Melanocyte of skin (primary cell): ENCODE results near the gene PGM1.

GRCh38 chr1:63592999-63593523, at the start of gene PGM1:
Gene PGM1, plus strand, starts transcription at chr1:63593411.
- CAGE, long polyA plus RNA, 2 experiments: no peak in any of the 2 experiments

DNA sequence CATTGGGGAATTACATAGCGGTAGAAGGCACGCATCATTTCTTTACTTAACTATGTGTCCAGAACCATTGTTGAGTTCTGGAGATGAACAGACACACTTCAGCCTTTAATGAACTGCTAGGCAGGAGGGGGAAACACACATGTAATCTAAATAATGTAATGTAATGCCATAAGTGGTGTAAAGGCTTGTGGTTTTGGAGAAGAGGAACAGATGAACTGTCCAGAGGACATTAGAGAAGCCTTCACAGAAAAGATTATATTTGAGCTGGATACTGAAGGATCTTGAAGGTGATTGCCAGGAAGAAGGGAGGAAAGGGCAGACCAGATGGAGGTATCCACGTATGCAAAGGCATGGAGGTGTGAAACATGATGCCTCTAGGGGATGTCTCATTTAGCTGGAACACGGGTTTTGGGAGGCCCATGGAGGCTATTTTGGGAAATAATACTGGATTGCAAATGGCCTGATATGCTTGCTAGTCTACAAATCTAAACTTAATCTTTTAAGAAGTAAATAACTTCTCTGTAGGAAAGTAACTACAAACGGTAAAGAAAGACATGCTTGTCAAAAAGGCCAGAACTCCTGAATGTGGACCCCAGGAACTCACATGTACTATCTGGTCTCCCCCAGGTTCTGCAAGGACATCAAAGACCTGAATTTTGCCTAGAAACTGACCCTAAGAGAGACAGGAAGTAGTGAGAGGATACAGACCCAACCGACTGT, 36.7 kb downstream of the ROR1 start:
- CAGE, long polyA plus RNA, 2 experiments: no peak in any of the 2 experiments

GRCh38 chr1:63816929-63817507, 43.2 kb downstream of the ROR1 start:
- CAGE, long polyA plus RNA, 2 experiments: no peak in any of the 2 experiments

- CAGE, long polyA plus RNA, 2 experiments: no peak in any of the 2 experiments
Measured at GRCh38 chr1:63903529-63904168, 129.8 kb downstream of the ROR1 start.

DNA sequence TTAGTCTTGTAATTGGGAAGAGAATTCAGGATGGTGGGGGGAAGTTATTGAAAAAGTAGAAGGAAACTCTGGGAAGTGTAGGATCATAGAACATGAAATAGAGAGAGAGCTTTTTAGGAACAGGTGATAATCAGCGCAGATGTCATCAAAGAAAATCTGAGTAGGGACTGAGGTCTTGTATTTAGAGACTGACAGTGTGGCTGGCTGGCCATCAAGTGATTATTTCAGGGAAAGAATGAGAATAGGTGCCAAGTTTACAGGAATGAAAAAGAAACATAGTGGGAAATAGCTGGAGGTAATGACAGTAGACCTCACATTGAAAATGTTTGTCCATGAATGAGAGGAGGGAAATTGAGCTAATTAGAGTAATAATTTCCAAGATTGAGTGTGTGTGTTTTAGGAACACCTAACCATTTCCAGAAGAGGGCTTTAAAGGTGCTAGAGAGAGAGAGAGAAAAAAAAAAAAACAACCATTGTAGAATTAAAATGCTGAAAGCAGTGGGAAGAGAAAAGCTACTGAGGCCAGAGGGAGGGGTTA, 120.2 kb upstream of the UBE2U start:
- CAGE, long polyA plus RNA, 2 experiments: no peak in any of the 2 experiments

DNA sequence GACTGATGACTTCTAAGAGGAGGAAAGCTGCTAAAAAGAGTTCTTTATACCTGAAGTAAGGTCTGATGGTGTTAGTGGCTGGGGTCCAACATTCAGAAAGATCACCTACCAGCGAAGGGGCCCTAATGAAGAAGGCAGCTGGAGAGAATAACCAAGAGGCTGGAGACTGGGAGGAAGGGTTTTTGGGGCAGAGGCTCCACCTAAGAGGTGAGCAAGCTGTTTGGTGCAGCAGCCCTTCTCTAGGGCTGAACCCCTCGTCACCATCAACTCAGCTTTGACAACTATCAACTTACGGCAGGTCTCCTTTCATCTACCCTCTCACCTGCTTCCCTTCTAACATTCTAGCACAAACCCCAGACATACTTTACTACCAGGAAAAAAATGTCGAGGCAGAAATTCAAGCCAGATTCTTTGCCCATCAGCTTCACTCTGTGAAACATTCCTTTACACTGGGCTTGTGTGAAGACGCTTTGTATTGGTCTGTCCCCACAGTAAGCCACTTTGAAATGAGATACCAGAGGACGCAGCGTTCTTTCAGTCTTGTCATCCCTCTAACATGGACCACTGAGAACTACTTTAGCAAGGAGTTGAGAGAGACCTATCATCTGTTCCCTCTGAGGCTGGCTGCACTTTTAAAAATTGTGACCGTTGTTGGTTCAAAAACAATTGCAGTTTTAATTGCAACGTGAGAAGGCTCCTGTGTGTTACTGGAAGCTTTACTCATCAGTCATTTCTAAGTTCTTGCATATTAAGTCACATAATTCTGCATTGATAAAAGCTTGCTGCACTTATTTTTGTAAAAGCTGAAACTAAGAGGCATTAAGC, 84.7 kb downstream of the RAVER2 start:
- CAGE, long polyA plus RNA, 2 experiments: no peak in any of the 2 experiments

GRCh38 chr1:64844069-64844462, 99.2 kb downstream of the RAVER2 start:
- CAGE, long polyA plus RNA, 2 experiments: no peak in any of the 2 experiments

GRCh38 chr1:64875997-64876605, 90.2 kb downstream of the JAK1 start:
- CAGE, long polyA plus RNA, 2 experiments: no peak in any of the 2 experiments

DNA sequence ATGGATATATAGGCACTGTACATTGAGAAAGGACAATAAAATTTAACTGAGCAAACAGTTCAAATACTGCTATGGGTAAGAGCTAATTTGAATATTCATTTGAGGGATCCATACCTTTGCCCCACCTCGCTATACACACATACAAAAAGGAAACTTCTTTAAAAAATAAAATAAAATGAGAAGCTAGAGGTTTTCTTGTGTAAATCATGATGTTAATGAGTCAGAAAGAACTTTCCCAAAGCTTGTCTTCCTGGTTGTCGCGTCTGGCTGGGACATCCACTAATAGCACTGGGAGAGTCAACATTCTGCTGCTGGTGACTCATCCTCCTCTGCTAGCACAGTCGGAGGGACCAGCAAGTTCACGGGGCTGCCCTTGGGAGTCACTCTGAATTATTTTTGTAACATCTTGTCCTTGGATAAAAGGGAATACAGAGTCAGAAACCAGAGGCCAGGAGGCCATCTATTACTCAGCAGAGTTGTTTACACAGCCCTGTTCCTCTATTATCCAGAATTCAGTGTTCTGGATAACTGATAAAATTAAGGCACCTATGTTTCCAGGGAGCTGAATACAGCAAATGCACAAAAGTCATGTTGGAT, 68.3 kb downstream of the JAK1 start:
- CAGE, long polyA plus RNA, 2 experiments: no peak in any of the 2 experiments

- CAGE, long polyA plus RNA, 2 experiments: no peak in any of the 2 experiments
Measured at GRCh38 chr1:64982188-64982556, 15.8 kb upstream of the JAK1 start.

GRCh38 chr1:64982994-64983556, 16.7 kb upstream of the JAK1 start:
- CAGE, long polyA plus RNA, 2 experiments: no peak in any of the 2 experiments

- CAGE, long polyA plus RNA, 2 experiments: no peak in any of the 2 experiments
Measured at GRCh38 chr1:65429790-65430393, 9.4 kb downstream of the LEPR start.

DNA sequence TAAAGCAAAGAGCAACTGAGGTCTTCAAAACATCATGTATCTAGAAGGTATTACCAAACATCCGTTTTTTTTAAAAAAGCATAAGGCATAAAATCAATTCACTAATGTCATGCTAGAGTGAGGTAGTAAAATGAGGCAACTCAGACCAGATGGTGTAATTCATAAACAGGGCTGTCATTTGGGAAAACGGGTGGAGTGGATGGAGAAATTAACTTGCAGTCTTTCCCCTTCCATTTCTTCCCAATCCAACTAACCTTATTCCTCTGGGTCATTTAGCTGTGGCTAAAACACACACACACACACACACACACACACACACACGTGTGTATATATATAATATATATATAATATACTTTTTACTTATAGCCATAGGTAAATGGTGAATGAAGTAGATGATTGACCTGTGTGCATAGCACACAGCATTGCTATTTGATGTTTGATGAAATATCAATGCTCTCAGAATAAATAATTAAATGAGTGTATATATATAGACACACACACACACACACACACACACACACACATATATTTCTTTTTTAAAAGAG, 51.7 kb downstream of the LEPR start:
- CAGE, long polyA plus RNA, 2 experiments: no peak in any of the 2 experiments

DNA sequence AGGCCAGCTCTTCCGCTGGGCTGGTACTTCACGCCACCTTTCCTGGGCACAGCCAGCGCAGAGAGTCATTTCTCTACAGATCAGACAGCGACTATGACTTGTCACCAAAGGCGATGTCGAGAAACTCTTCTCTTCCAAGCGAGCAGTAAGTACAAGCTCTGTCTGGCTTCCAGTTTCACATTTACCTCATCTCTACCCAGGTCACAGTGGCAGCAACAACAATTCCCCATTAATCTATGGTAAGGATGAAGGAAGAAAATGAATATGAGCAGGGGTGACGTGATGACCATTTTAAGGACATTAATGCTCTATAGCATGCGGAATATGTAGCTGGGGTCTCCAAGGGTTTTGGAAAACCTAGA, 286.5 kb upstream of the SGIP1 start:
- CAGE, long polyA plus RNA, 2 experiments: no peak in any of the 2 experiments

GRCh38 chr1:66309237-66309689, 224.7 kb upstream of the SGIP1 start:
- CAGE, long polyA plus RNA, 2 experiments: no peak in any of the 2 experiments

DNA sequence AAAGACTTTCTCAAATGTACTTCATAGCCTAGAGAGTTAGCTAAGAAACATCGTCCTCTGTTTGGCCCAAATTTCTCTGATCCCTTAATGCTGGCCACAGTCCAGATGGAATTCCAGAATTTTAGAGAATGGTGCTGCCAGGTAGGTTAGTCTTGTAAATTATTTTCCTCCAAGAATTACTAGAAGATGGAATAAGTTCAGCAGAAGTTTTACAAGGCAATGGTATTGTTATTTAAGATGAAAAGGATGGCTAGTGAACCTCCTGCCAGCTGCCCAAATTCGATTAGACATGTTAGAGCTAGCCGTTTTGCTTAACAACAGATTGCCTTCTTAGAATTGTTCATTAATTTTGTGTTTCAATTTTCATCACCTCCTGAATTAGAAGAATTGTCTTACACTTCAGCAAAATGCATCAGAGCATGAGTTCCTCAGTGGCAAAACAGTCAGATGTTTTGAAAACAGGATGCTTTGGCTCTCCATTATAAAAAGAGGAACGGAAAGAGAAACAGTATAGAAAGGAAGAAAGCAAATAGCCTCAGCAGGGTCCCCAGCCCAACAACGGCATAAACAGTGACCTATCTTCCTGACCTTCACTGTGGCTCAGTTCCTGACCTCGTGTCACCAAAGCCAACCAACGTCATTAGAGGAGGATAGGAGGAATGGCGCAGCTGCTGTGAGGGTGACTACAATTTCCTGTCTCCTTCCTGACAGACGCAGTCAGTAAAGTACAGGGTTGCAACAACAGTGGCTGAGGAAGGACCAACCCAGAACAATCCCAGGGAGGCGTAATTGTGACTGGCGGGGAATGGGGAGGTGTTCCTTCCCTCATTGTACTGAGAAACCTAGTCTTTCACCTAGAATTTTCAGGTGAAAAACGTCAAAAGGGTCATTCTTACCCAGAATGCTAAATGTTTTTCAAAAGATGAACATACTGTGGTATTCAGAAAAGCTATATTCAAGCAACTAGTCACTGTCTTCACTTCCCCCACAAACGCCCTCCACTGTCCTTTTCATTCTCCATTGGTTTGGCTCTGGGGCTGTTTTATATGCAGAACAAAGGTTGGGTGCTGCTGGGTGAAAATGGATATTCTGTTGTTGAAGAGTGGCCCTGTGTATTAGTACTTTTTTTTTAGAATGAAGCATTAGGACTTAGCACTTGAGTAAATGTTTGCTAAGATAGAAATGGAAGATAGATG, 198.0 kb upstream of the SGIP1 start:
- CAGE, long polyA plus RNA, 2 experiments: no peak in any of the 2 experiments

DNA sequence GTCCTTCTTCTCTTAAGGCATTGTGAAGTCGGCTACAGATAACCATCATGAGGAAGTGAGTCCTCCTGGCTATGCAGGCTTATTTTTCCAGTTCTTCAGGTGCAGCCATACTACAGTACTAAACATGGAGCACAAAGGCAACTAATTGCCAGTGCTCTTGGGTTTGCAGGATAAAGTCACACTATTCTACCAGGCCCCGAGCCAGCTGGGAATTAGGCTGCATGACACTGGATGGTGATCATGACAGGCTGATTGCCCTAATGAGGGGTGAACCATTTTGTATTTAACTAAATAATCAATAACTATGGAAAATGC, 197.3 kb upstream of the SGIP1 start:
- CAGE, long polyA plus RNA, 2 experiments: no peak in any of the 2 experiments

GRCh38 chr1:66388880-66389352, 145.0 kb upstream of the SGIP1 start:
- CAGE, long polyA plus RNA, 2 experiments: no peak in any of the 2 experiments

GRCh38 chr1:66436474-66437076, 97.4 kb upstream of the SGIP1 start:
- CAGE, long polyA plus RNA, 2 experiments: no peak in any of the 2 experiments

- CAGE, long polyA plus RNA, 2 experiments: no peak in any of the 2 experiments
Measured at GRCh38 chr1:66438846-66439315, 95.1 kb upstream of the SGIP1 start.